Mammary microvascular endothelial cell (primary cell): ENCODE measurements around a stretch of chr12.

GRCh38 chr12:67018991-67019478 is 250.1 kb upstream of the CAND1 start:
- RAMPAGE, long total RNA, result no peak

- RAMPAGE, long total RNA, result no peak
These were observed 237.1 kb upstream of the CAND1 start for GRCh38 chr12:67031950-67032590.

DNA sequence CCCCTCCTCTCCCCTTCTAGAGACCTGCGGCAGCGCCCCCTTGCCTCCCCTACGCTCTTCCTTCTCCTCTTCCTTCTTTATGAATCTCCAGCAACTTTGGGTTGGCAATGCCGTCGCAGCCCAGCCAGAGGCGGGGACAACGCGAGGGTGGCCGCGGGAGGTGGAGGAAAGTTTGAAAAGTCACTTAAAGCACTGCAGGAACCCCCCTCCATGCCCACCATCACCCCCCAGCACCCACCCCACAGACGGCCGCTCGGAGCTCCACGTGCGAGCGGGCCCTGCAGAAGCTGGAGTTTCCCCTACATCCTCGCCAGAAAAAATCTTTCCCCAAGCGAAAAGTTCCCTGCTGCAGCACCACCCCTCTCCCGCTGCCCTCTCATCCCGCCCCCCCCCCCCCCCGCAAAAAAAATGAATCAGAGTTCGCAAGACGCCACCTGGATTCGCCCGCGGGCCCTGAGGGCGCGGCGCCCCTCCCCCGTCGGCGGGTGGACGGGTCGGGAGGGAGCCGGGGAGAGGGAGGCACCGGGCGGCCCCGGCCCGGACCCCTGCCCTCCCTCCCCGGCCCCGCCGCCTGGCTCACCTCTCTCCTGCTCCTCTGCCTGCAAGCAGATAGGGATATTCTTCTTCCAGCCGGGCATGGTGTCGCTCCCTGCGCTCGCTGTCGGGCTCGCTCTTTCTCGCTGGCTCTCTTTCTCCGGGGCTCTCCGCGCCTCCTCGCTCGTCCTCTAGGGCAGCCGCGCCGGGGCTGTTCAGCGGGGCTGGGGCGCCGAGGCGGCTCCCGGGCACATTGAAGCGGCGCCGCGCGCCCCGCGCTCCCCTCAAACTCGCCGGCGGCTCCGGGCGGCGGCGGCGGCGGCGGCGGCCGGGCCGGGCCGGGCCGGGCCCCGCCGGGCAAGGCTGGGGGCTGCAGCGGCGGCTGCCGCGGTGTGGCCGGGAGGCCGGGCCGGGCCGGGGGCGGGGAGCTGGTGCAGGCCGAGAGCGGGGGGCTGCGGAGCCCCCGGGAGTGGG is 200.4 kb upstream of the CAND1 start:
- RAMPAGE, long total RNA, result no peak

DNA sequence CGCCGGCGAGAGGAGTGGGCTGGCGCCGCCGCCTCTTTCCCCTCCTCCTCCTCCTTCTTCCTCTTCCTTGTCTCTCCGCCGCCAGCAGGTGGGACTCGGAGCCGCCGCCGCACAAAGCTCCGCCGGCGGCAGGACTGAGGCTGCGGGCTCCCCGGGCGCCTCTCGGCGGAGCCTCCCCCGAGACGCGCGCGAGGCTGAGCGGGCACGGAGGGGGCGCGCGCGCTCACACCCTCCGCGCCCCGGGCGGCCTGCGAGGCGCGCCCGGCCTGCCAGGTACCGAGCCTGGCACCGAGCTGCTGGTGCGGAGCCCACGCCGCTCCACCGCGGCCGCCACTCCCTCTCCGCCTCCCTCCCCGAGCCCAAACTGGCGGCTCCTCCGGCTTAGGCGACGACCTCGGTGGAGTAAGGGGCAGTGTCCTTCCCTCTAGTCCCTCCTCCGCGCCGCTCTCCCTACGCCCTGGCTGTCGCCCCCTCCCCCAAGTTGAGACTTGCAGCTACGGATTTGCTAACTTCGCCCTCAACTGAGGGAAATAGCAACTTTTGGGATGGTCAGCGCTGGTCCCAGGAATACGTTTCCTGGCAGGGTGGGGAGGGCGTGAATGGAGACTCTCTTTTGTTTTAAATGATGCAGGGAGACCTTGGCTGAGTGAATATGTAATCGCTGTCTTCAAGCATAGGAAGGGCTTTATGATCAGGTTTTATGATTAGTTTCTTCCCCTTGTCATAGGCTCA is 199.5 kb upstream of the CAND1 start:
- RAMPAGE, long total RNA, result no peak

DNA sequence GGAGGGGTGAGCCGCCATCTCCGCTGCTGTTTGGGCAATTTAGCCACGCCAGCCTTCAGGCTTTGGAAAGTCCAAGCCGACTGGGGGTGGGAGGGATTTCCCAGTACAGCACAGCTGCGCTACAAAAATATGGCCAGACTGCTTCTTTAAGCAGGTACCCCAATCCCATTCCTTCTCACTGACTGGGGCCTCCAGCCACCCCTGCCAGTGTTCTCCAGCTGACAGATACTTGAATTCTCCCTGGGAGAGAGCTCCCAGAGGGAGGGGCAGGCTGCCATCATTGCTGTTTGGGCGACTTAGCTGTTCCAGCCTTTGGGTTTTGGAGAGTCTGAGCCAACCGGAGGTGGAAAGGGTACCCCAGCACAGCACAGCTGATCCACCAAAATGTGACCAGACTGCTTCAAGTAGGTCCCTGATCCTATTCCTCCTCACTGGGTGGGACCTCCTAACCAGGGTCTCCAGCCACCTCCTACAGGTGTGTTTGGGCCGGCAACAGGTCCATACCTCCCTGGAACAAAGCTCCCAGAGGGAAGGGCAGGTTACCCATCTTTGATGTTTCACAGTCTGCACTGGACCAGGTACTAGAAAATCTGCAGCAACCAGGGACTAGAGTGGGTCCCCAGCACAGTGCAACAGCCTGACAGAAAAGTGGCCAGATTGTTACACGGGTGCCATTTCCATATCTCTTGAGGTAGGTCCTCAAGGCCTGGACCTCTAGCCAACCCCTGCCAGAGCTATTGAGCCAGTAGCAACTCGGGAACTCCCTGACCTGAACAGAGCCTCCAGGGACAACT is 53.8 kb downstream of the CAND1 start:
- RAMPAGE, long total RNA, result no peak

DNA sequence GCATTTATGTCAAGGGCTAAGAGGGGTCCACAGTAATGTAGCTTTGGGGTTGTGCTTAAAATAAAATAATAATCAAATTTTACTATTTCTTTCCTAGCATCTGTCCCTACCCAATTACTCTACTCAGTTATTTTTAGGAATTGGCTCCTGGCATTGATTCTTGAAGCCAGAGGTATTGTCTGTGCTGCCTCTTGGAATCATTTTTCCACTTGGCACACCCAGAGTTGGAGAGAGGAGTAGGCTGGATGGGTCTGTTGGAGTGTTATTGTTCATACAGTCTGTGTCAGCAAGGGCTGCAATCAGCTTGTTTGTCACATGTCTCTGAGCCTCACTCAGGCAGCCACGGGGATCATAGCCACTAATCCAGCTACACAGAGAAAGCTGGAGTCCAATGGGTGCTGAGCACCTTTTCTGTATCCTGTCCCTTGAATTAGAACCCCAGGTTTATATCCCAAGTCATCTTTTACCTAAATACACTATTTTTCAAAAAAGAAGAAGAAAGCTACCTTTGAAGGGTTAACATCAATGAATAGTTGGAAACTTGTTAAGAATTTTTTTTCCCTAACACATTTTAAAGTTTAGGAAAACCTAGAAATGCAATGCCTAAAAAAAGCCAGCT is 176.0 kb upstream of the DYRK2 start:
- RAMPAGE, long total RNA, result no peak

- RAMPAGE, long total RNA, result no peak
These were observed 330 bp upstream of the DYRK2 start for GRCh38 chr12:67648162-67648667.

DNA sequence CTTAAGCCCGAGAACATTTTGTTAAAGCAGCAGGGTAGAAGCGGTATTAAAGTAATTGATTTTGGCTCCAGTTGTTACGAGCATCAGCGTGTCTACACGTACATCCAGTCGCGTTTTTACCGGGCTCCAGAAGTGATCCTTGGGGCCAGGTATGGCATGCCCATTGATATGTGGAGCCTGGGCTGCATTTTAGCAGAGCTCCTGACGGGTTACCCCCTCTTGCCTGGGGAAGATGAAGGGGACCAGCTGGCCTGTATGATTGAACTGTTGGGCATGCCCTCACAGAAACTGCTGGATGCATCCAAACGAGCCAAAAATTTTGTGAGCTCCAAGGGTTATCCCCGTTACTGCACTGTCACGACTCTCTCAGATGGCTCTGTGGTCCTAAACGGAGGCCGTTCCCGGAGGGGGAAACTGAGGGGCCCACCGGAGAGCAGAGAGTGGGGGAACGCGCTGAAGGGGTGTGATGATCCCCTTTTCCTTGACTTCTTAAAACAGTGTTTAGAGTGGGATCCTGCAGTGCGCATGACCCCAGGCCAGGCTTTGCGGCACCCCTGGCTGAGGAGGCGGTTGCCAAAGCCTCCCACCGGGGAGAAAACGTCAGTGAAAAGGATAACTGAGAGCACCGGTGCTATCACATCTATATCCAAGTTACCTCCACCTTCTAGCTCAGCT is 9.5 kb downstream of the DYRK2 start:
- RAMPAGE, long total RNA, result no peak

- RAMPAGE, long total RNA, result no peak
These were observed 45.4 kb downstream of the DYRK2 start for GRCh38 chr12:67693785-67694513.

DNA sequence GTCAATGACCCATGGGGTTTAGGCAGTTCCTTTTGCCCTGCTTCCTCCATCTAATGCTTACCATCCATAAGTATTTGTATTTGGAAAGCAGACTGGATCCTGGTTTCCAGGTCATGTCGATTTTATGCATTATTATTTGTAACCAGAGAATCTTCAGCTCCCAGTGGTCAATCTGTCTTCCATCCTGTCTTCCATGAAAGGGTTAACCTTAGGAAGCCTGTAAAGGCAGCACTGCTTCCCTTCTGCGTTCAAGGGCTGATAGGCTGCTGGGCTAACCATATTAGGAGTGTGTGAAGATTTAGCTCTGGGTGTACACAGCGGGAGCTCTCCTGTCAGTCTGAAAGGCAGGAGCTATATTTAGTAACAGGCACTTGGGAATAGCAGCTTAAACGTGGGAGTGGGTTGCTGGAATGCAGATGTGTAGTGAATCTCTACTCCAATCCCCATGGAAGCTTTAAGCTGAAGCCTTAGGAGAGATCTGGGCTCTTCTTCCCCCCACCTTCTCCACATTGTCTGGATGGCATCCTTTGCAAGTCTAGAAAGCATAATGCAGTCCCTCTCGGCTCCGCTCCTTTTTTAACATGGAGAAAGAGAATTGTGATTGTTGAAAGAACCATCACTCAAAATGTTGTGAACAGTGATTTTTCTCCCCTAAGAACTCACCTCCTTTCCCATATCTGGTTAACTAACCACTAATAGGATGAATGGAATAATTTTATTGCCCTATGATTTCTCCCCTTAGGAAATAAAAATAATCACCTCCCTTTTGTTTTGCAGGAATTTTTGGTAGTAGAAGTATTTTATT is 124.3 kb downstream of the DYRK2 start:
- RAMPAGE, long total RNA, result no peak

DNA sequence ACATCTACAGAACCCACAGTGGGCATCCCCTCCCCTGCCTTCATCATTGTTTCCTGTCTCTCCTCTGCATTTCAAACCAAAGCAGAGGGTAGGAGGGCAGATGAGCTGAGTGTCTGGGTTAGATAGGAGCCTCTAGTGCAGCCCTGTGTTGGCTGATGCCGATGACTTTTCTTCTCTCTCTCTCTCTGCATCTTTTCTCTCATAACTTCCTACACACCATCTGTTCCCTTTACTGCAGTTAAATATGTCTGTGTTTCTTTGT is 8.6 kb upstream of the IL26 start:
- RAMPAGE, long total RNA, result no peak

DNA sequence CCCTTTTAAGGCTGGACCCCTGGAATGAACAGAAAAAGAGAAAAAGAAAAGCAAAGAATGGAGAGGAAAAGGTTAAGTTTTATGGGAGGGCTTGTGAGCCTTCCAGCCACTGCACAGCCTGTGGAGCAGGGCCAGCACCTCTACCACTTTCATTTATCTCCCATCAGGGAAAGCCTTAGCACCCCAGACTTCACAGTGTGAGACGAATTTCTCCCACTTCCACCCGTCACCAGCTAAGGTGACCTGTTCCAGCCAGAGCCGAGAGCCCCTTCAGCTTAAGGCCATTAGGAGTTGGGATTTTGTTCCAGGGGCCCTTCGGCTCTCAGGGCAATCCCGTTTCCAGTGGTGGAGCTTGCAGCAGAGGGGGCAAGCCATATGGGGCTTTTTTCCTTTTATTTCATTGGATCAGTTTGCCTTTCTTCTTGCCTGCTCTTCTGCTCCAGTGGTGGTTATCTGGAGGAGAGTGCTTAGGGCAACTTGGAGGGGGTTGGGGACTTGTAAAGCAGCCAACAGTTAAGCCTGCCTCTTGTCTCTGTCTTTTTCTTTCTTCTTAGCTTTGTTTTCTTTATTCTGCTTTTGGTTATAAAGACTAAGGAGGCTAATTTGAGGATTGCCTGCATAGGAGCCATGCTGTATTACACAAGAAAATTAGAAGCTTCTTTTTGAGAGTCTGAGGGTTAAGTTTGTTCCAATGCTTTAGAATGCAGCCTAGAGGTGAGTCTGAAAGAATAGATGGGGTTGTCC is 7.8 kb downstream of the IL22 start:
- RAMPAGE, long total RNA, result no peak

DNA sequence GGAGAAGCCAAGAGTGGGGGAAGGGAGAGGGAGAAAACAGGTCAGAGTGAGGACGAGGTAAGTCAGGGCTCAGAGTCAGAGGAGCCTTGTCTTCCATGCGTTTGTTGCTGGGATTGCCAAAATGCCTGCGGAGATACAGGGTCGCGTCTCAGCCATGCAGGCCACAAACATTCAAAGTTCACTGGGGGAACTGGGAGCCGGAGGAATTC is 26.4 kb upstream of the MDM1 start:
- RAMPAGE, long total RNA, result no peak

DNA sequence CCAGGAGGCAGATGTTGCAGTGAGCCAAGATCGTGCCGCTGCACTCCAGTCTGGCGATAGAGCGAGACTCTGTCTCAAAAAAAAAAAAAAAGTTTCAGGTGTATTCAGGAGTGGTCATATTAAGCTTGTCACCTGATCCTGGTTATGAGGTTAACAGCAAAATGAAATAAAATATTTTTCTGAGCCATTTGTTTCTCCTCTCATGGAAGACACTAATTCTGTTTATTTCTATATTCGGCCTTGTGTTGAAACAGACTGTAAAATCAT is 15.1 kb downstream of the RAP1B start:
- RAMPAGE, long total RNA, result no peak

- RAMPAGE, long total RNA, result no peak
These were observed 18.2 kb downstream of the RAP1B start for GRCh38 chr12:68628788-68629373.

DNA sequence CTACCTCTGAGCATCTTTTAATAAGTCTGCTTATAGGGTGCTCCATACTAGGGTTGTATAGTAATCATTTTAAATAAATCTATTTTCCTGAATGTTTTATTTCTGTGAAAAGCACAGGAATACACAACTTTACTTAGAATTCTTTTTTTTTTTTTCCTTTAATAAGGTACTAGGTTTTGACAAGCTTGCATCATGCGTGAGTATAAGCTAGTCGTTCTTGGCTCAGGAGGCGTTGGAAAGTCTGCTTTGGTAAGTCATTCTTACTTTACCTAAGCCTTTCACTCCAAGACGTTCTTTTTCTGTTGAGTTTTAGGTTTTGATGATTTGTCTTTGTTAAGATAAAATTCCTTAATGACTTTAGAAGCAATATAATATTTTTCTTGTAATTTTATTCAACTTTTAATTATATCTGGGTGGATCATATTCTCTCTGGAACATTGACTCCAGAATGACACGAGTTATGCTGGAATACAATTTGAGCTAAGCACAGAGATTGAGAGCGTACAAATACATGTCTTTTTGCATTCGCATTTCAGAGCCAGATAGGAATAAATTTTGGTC is 37.9 kb downstream of the RAP1B start:
- RAMPAGE, long total RNA, result no peak

DNA sequence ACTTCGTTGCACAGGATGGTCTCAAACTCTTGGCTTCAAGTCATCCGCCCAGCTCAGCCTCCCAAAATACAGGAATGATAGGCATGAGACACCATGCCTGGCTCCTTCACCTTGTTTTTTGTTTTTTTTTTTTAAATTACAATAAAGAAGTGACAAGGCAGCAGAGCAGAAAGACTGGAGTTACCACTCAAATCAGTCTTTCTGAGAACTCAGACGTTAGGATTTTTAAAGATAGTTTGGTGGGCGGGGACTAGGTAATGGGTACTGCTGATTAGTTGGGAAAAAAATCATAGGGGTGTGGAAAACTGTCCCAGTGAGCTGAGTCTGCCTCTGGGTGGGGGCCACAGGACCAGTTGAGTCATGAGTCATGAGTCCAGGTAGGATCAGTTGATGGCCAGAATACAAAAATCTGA is 11.6 kb upstream of the CPM start:
- RAMPAGE, long total RNA, result no peak

- RAMPAGE, long total RNA, result no peak
These were observed 27.1 kb downstream of the CPSF6 start for GRCh38 chr12:69266441-69266935.

GRCh38 chr12:69329511-69330517 is 18.4 kb upstream of the LYZ start:
- RAMPAGE, long total RNA, result no peak

DNA sequence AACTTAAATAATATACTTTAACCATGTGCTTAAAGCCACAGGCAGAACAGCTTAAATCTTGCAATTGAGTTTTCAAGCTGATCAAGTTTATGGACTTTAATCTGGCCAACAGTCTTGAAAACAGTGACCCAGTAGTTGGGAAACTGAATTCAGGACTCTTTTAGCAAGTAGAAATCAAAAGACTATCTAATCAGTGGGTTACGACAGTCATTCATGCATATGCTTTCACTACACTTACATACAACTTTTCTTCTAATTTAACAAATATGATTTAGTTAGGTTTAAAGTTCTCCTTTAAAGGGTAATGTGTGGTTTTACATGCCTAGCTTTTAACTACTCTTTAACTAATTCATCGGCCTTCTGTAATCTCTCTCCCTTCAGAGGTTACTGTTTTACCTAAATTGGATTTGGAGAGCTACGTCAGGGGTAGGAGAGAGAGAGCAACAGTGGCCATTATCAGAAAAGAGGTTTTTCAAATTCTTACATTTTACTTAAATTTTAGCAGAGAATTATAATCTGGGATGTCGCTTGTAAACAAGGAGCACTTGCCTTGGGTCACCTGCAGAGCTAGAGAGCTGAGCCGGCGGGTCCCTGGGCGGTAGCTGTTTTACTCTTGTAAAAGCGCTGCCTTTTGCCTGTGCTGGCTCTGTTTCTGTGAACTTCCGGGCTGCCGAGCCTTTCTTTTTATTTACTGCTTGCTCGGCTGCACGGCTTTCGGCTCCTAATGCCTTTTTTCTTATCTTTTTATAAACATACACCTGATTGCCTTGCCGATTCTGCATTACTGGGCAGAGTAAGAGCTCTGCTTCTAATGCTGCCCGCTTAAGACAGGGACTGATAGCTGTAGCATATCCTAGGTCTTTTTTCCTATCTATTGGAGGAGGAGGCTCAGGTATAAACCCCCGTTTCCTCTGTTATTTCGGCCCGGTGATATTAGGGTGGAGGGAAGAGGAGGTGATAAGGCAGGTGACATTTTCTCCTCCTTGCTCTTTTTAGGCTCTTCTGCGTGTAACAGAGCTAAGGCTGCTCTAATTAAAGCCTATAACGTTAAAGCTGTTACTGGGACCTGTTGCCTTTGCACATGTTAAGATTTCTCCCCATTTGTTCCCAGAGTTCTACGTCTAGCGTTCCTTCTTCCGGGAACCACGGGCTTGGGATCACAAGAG is 17.3 kb upstream of the LYZ start:
- RAMPAGE, long total RNA, result no peak